Lower leg skin (tissue), 2 donors: ENCODE measurements around the genes TMPRSS11B, UGT2B10, UGT2A3, SMR3B and RUFY3.

GRCh38 chr4:57097079-57097755, 13.0 kb downstream of the IGFBP7 start:
- PRO-cap = no peak
- RAMPAGE, long total RNA, 2 experiments = no peak in any of the 2 experiments

- PRO-cap = no peak
- RAMPAGE, long total RNA, 2 experiments = no peak in any of the 2 experiments
These were observed 53.6 kb upstream of the IGFBP7 start for GRCh38 chr4:57163516-57164392.

DNA sequence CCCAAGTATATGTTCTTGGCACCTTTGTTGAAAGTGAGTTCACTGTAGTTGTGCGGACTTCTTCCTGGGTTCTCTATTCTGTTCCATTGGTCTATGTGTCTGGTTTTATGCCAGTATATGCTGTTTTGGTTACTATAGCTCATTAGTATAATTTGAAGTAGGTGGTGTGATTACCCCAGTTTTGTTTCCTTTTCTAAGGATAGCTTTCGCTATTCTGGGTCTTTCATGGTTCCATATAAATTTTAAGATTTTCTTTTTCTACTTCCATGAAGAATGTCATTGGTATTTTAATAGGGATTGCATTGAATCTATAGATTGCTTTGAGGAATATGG, 635.2 kb upstream of the ADGRL3 start:
- PRO-cap = no peak
- RAMPAGE, long total RNA, 2 experiments = no peak in any of the 2 experiments

- PRO-cap = no peak
- RAMPAGE, long total RNA, 2 experiments = no peak in any of the 2 experiments
These were observed 363.3 kb upstream of the ADGRL3 start for GRCh38 chr4:60836752-60837355.

- PRO-cap = no peak
- RAMPAGE, long total RNA, 2 experiments = no peak in any of the 2 experiments
These were observed 935.5 kb downstream of the ADGRL3 start for GRCh38 chr4:62135565-62136141.

GRCh38 chr4:68245578-68245809, at the start of gene TMPRSS11B:
TMPRSS11B (minus strand) TSS chr4:68245694.
- PRO-cap = no peak
- RAMPAGE, long total RNA, 2 experiments = no peak in any of the 2 experiments

GRCh38 chr4:68311884-68312480, 37.9 kb downstream of the YTHDC1 start:
- PRO-cap = no peak
- RAMPAGE, long total RNA, 2 experiments = no peak in any of the 2 experiments

- PRO-cap = no peak
- RAMPAGE, long total RNA, 2 experiments = no peak in any of the 2 experiments
These were observed 119 bp upstream of the UGT2B17 start for GRCh38 chr4:68576341-68576540.

- PRO-cap = no peak
- RAMPAGE, long total RNA, 2 experiments = no peak in any of the 2 experiments
These were observed 257 bp upstream of the UGT2B10 start for GRCh38 chr4:68815657-68815816.

GRCh38 chr4:68815817-68816303, at the start of gene UGT2B10:
UGT2B10 (plus strand) TSS chr4:68815994.
- PRO-cap = no peak
- RAMPAGE, long total RNA, 2 experiments = no peak in any of the 2 experiments

GRCh38 chr4:68861168-68861391, 45.3 kb downstream of the UGT2B10 start:
- PRO-cap = no peak
- RAMPAGE, long total RNA, 2 experiments = no peak in any of the 2 experiments

DNA sequence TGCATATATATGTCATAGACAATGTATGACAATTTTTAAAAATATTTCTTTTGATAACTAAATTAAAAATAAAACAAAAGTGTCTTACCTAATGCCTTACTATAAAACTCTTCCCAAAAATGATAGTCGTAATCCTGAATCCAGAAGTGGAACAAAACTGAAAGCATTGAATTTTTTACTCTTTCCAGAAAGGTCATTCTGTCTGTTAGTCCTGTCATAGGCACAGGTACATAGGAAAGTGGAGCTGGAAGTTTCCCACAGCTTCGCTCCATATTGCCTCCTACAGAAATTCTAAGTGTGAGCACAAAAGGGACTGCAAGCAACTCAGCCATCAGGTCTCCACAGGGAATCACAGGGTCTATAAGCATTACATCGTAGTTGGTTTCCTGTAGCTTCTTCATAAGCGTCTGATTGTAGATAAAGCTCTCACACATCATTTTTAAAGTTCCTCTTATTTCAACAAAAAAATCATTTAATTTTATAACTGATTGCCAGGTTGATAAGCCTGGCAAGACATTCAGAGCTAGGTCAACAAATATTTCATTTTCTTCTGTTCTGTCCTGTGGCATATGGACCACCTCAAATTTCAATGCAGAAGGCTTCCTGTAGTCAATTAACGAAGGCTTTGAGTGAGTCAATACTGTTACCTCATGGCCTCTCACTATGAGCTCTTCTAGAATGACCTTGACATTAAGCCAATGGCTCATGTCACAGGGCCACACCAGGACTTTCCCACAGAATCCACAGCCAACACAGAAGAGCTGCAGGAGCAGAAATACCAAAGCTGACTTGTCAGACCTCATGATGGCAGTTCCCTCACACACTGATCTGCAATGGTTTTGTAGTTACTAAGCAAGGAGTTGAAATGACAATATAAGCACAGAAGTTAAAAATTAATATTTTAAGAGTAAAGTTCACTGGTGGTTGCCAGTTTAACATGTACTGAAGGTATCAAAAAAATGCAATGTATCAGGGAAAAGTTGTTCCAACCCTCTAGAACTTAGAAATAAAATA, at the start of gene UGT2A3:
UGT2A3 (minus strand) TSS at position 847 of the 1,014 bp plus-strand sequence.
- PRO-cap = no peak
- RAMPAGE, long total RNA, 2 experiments = no peak in any of the 2 experiments

GRCh38 chr4:69096894-69097202, 574 bp downstream of the UGT2B7 start:
- PRO-cap = no peak
- RAMPAGE, long total RNA, 2 experiments = no peak in any of the 2 experiments

DNA sequence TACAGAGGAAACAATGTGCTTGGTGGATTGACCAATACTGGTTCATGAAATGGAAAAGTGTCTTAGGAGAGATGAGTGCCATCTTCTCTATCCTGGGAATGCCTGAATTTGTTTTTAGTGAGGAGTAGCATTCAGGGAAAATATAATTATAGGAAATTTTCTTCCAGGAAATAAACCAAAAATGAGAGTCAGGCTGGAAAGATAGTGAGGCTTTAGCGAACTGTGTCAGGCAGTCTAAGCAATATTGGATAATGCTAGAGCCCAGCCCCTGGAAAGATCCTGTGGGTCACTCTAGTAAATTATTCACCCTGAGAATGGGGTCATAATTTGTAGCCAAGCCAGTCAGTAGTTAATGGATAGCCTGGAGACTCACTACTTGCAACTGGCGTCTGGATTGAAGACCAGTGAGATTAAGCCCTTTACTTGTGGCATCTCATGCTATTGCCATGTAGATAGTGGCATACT, 50.9 kb downstream of the UGT2B28 start:
- PRO-cap = no peak
- RAMPAGE, long total RNA, 2 experiments = no peak in any of the 2 experiments

GRCh38 chr4:69767147-69767508, 6.7 kb upstream of the SULT1B1 start:
- PRO-cap = no peak
- RAMPAGE, long total RNA, 2 experiments = no peak in any of the 2 experiments

- PRO-cap = no peak
- RAMPAGE, long total RNA, 2 experiments = no peak in any of the 2 experiments
These were observed at the start of gene SMR3B for GRCh38 chr4:70382965-70383403. SMR3B (plus strand) TSS chr4:70383131.

- PRO-cap = no peak
- RAMPAGE, long total RNA, 2 experiments = no peak in any of the 2 experiments
These were observed 8.8 kb downstream of the ENAM start for GRCh38 chr4:70637114-70637893.

GRCh38 chr4:70688718-70689369, 512 bp downstream of the UTP3 start:
- PRO-cap = no peak
- RAMPAGE, long total RNA, 2 experiments = start-site peak on the plus strand in 1 of 2 experiments, at chr4:70689035-70689099 at its widest, 20 reads per replicate

GRCh38 chr4:70721475-70722334, at the start of gene RUFY3:
RUFY3 (plus strand) TSS chr4:70721964.
- PRO-cap = no peak
- RAMPAGE, long total RNA, 2 experiments = start-site peak on the plus strand in 1 of 2 experiments, at chr4:70721906-70722022 at its widest, 26 reads per replicate

DNA sequence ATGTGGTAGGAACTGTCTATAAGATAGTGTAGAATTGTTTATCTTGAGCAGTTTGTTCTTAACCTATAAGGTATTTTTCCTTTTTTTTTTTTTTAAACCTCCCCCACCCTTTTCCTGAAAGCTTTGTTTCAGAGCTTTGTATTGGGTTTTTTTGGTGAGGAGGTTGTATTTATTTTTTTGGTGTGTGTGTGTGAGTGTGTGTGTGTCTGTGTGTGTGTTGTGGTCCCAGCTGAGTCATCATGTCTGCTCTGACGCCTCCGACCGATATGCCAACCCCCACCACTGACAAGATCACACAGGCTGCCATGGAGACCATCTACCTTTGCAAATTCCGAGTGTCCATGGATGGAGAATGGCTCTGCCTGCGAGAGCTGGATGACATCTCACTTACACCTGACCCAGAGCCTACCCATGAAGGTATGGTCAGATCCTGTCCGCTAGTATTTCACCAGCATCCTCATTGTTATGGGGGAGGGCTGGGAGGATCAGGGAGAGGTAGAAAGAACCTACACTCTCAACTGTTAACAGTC, 636 bp downstream of the RUFY3 start:
- PRO-cap = no peak
- RAMPAGE, long total RNA, 2 experiments = no peak in any of the 2 experiments